Frontal cortex (tissue), 2 donors: ENCODE measurements around a stretch of chr15.

DNA sequence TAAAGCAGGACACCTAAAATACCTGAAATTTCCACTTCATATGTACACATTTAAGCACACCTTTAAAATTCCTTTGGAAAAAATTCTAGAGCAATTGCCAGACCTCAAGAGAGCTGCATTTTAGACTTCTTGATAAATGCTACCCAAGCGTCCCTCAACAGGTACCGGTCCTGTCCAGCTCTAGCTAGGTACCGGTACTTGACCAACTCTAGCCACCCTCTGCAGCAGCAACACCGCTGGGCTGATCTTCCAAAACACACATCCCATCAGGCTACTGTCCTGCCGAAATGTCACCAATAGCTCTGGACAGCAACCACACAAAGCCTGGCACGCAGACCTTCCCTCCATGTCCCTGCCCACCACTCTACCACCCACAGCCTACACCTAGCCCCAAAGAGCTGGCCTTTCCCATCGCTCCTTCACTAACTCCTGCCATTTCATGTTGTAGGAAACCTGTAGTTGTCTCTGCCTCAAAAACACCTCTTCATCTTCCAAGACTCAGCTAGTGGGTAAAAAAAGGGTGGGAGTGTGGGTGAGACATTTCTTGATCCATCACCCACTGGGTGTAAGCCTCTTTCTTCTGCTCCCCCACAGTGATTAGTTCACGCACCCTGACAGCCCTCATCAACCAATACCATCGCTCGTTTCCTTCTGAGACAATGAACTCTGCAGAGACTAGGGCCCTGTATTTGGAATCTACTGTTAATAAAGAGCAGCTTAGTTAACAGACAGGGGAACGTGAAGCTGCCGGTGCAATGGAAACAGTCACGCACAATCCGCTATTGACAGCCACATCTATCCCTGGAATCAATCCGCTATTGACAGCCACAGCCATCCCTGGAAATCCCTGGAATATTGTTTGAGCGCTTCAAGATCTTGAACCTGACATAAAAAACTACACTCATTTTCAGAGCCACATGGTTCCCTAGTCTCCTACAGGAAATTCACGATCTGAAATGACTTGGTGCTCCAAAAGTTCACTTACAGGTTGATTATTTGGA, 6.7 kb downstream of the CHSY1 start:
- RAMPAGE, long total RNA = no peak

DNA sequence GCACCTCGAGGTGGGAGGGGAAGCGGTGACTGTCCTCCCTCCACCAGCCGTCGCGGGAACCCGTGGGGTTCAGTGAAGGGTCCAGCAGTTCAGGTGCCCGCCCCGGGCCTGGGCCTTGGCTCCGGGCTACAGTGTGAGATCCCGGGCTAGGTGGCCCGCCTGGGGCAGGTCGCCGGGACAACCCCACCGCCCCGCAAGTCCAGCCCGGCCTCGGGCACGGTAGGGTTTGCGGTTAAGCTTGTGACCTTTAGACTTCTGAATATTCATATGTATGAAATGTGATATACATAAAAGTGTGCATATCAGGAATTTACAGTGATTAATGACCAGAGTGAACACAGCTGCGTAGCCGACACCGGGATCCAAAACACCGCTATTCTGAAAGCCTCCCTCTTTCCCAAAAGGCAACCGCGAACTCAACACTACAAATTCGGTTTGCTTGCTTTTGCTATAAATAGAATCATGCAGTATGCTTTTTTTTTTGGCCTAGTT, 509 bp upstream of the SNRPA1 start:
- RAMPAGE, long total RNA = no peak

GRCh38 chr15:101329948-101330234, 34.8 kb upstream of the SNRPA1 start:
- RAMPAGE, long total RNA = no peak

- RAMPAGE, long total RNA = no peak
These were observed 35.3 kb upstream of the SNRPA1 start for GRCh38 chr15:101330390-101330795.

GRCh38 chr15:101334341-101334787, 39.3 kb upstream of the SNRPA1 start:
- RAMPAGE, long total RNA = no peak

DNA sequence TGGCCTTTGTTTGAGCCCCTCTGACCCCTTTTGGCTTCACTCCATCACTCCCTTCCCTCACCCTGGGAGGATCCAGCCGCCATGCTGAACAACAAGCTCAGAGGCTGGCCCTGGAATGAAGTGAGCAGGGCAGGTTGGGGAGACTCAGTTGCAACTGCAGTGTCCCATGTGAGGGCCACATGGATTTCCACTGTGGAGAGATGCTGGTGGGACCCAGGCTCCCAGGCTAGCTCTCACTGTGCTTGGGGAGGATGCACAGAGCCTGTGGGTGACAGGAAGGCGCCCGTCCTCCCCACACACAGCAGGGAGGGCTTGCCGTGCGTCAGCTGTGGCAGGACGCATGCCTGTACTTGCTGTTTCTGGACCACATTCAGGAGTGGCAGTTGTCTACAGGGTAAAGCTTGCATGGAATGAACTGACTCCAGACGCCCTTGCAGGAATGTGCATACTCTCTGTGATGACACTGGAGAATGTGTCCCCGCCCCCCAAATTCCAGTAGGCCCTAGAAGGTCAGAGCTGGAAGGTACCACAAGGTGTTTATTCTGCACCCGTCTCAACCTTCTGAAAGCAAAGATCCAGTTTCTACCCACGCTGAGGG, 63.8 kb upstream of the SNRPA1 start:
- RAMPAGE, long total RNA = no peak

GRCh38 chr15:101384638-101385240, 89.7 kb upstream of the SNRPA1 start:
- RAMPAGE, long total RNA = no peak

DNA sequence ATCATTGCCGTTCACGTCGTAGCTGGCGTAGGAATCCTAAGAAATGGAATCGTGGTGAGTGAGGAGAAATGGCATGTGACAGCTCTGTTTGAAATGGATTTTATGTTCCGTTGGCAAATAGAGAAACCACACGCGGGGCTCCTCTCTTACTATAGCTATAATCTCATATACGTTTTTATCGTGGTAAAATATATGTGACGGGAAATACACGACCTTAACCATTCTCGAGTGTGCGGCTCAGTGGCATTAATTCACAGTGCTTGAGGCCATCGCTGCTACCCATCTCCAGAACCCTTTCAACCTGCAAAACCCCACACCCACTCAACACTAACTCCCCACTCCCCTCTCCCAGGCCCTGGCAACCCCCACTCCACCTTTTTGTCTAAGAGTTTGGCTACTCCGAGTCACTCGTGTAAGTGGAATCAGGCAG, 59.5 kb downstream of the PCSK6 start:
- RAMPAGE, long total RNA = no peak

GRCh38 chr15:101486362-101487075, 3.0 kb downstream of the PCSK6 start:
- RAMPAGE, long total RNA = no peak

GRCh38 chr15:101497437-101498220, 8.1 kb upstream of the PCSK6 start:
- RAMPAGE, long total RNA = no peak

GRCh38 chr15:101500708-101501122, 11.2 kb upstream of the PCSK6 start:
- RAMPAGE, long total RNA = no peak

DNA sequence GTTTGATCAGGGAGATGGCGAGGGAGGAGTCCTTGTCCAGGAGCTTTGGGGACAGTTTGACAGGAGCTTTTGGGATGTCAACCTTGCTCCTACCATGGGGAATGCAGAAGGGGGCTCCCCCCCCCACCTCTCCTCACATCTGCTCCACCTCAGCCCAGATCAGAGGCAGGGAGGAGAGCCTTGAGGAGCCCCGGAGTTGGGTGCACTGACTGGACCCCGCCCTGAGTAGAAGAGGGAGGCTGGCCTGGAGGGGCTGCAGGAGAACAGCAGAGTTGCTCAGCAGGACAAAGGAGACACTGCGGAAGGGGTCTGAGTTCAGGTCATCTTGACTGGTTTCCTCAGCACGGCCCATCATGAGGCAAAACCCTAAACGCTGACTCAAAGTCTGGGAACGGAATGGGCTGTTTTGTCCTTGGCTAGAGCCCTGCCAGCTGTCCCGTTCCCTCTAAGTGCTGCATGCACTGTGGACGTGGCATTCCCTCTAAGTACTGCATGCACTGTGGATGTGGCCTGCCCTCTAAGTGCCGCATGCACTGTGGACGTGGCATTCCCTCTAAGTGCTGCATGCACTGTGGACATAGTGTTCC, 36.9 kb downstream of the TM2D3 start:
- RAMPAGE, long total RNA = no peak

DNA sequence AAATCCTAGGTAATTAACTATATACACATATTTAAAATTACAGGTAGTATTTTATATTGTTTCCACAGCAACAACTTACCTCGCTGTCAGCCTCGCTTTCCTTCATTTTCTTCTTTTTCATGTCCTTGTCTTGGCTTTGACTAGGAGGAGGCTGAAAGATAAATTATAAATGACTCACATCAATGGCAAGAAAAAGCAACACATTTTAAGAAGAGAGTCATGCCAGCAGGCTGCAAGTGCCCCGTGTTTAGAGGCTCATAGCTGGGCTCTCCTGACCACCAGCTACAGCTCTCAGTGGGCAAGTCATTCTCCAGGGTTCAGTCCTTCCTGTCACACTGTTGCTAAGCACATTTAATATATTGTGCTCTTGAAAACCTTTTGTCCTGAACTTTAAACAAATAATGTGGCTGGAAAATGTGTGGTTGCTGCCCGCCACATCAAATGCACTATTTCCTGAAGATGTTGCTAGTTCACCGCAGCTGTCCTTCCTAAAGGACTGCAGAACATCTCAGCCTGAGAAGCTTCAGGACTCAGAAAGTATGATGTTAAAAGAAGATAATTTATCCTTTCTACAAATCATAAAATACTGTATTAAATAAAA, 1.2 kb downstream of the TARS3 start:
- RAMPAGE, long total RNA = no peak

DNA sequence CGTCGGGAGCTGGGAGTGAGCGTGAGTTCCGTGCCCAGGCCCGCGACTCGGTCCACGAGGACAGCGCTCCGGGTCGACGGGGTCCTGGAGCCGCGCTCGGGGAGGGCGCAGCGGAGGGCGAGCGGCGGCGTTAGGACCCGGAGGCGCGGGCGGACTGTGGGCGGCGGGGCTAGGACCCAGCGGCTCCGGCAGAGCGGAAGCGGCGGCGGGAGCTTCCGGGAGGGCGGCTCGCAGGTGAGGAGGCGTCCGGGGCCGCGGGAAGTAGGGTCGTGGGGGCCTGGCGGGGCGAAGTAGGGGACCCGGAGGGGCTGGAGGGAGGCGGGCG, 149.4 kb downstream of the OR4F15 start:
- RAMPAGE, long total RNA = no peak

- RAMPAGE, long total RNA = no peak
These were observed 150.0 kb downstream of the OR4F15 start for GRCh38 chr15:101961878-101962469.